Fibroblast of villous mesenchyme (primary cell): ENCODE results near the genes CEP57L1 and GPR6.

DNA sequence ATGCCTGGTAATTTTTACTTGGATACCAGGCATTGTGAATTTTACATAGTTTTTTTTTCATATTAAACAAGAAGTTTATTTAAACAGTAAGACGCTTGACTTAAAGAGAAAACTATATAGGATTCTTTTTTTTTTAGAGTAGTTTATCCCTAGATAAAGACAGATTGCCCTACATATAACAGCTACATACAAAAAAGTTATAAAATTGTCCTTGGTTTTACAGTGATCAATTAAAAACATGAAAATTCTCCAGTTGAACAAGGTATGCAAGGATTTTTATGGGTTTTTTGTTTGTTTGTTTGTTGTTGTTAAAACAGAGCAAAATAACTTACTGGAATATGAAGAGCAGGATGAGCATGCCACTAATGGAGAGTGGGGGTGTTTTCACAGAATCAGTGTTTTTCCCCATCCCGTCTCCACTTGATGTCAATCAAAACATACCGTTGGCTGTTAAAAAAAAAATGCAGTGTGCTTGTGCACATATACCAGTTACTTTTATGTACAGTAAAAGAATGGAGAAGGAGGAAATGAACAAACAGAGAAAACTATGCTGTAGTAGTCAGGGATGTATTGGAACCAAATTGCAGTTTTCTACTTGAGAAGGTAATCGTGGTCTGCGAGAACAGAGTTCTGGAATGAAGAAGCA lies 56.8 kb downstream of the FOXO3 start:
- CAGE, long polyA plus RNA, result no peak

- CAGE, long polyA plus RNA, result no peak
Observed at GRCh38 chr6:108655907-108656891, 95.5 kb downstream of the FOXO3 start.

DNA sequence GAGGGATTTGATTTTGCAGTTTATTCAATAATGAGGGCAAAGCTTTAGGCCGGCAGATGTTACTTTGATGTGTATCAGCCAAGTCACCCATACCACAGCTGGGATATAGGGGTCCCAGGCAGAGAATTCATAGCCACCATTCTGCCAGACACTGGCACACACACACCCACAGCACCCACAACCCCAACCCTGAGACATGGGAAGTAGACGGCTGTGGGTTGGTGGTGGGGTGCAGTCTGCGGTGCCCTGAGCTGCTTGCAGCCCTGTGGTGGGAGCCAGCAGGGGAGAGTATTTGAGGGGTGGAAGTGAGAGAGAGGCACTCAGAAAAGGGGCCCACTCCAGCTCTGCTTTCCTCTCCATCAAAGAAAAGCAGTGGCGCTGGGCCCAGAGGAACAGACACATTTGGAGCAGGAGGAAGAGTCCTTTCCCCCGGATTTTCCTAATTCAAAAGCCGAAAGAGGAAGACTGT lies 125.3 kb downstream of the FOXO3 start:
- CAGE, long polyA plus RNA, result no peak

DNA sequence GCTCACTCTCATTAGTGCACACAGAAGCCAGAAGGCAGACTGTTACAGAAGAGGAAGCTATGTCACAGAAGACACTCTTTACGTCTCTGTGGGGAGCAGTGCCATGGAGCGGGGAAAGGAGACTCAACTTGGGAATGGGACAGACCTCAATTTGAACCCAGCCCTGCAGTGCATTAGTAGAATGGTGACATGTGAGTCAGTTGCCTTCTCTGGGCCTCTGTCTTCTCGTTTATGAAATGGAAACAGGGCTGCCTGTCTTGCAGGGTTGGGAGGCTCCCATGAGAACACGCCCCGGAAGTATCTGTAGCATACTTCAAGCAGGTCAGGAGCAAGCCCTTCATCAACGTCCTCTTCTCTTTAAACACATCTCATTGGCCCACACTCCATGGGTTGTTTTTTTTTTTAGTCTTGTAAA lies 129.1 kb downstream of the FOXO3 start:
- CAGE, long polyA plus RNA, result no peak

- CAGE, long polyA plus RNA, result no peak
Observed at GRCh38 chr6:108839281-108839703, 8.9 kb upstream of the ARMC2 start.

GRCh38 chr6:108888659-108889251 lies 40.5 kb downstream of the ARMC2 start:
- CAGE, long polyA plus RNA, result no peak

DNA sequence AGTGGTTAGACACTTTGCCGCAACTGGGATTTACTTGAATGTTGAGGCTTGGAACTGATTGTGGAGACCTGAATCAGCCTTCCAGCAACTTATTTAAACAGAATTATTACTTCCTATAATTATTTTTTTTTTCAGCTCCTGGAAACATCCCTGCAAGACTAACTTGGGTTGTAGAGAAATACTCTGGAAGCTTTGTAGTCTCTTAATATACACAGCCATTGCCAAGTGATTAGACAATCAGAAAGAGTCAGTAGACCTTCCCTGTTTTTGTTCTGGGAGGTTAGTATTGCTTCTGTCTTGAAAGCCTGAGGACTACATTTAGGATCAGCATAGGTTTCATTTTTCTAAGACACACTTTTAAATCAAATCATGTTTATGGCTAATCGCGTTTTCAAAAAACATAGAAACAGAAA lies 94.3 kb downstream of the ARMC2 start:
- CAGE, long polyA plus RNA, result no peak

DNA sequence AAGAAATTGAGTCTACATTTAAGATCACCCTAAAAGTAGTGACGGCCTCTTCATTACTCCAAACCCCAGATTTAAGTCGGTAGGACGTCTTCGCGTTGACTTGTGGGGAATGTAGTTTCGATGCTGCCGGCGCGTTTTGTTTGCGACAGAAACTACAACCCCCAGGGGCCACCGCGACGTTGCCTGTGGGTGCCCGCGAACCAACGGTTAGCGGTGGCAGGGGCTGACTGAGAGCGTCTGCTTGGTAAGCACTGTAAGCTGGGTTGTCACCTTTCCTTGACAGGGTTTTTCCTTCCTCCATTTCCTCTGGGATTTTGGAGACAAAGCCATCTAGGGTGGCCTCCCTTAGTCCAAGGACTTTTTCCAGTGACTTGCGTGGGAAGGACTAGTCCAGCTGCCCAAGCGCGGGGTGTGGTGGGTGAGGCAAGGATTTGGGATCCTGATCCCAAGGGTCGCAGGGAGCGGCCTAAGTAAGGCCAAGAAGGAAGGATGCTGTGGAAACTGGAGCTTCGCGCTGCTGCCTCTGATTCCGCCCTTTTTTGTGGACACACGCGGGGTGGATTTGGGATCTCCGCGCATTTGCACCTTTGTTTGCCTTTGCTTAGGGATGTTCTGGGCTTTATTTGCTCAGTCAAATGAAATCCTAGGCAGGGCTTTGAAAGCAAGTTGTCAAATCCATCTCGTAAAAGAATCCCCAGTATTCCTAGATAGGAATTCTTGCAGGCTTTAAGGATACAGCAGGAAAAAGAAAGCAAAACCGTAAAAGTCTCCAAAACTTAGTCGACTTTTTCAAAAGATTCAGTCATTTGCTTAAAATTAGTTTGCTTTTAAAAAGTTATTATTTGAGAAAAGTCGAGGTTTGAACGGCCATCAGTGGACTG lies at the start of gene CEP57L1:
Gene CEP57L1, plus strand, starts transcription at position 176 of the 881 bp plus-strand sequence.
- CAGE, long polyA plus RNA, result no peak

GRCh38 chr6:109117244-109117989 lies 22.1 kb downstream of the CEP57L1 start:
- CAGE, long polyA plus RNA, result no peak

- CAGE, long polyA plus RNA, result no peak
Observed at GRCh38 chr6:109255837-109256569, 126.3 kb downstream of the CD164 start.

DNA sequence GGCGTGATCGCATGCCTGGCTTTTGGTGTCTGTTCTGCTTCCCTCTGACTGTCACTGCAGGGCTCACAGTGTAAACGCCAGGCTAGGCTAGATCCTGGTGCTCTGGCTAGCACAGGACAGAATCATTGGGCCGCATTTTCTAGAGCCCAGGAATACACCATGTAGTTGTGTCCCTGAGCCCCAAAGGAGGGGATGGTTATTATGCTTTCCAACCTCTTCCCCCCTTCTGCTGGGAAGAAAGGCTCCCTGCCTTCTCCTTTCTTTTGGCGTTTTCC lies 38.6 kb downstream of the CD164 start:
- CAGE, long polyA plus RNA, result no peak

GRCh38 chr6:109428919-109429398 lies 11.5 kb downstream of the PPIL6 start:
- CAGE, long polyA plus RNA, result no peak

- CAGE, long polyA plus RNA, result no peak
Observed at GRCh38 chr6:109456148-109456561, 583 bp upstream of the MICAL1 start.

DNA sequence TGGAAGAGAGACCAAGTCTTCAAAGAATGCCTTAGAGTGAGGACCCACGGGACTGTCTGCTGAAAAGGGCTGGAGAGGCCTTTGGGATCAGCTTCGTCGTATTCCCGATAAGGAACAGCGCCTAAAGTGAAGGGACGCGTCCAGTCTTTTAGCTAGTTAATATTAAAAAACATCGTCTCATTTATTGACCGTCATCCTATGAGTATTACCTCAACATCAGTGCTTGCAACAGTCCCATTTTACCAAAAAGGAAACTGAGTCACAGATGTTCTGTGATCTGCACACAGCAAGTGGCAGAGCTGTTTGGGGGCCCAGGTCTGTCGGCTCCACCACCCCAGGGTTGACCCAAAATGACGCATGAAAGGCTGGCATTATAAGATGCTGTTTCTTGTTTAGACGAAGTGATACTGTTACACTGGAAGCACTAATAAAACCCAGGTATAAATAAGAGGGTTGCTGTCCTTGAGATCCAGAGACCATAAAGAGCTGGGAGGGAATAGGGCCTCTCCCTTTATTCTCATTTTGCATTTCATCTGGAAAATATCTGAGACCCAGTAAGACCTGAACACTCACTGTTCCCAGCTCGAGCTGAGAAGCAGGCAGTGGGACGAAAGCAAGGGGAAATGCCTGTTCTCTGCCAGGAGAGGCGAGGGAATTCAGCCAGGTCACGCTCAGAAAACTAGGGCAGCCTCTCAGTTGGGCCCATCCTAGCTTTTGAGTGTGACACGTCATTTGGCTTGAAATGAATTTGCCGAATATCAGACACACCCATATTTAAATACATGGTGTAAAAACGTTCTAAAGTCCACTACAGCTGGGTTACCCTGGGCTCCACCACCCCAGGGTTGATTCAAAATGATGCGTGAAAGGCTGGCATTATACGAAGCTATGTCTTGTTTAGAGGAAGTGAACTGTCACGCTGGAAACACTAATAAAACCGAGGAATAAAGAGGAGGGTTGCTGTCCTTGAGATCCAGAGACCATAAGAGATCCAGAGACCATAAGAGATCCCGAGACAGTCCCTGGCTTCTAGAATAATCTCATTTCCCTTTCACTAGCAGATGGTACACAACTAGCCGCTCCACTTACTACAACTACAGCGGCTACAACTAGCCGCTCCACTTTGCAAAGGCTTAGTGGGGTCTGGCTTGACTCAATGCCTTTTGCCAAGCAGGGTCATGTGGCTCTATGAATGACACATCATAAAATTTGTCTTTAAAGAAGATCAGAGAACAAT lies 1.4 kb upstream of the MICAL1 start:
- CAGE, long polyA plus RNA, result no peak

DNA sequence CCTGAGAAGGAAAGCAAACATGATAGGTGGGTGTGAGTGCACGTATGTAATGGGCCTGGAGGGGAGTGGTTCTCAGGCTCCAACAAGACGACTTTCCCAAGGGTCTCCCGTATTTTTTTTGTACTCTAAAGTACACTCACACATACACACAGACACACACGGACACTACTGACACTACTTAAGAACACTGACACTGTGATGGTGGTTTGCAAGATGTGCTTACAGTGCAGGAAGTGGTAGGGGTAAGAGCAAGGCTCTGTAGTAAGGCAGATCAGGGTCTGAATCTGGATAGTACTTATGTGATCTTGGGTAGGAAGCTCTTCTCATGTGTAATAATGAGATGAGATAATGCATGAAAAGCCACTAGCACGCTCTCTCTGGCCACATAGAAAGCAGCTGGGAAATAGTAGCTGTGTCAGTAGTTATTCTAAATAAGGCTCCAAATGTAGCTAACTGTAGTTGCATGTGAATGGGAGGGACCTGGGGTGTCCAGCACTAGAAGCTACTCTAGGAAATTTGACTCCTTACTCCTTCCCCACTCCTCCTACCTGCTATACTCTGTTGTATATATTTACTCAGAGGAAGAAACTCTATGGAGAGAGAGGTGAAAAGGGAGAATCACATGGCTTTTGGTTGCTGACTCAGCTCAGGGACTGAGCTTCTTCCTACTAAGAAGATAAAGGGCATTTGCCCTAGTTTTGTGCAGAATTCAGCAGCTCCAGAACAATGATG lies 8.4 kb upstream of the ZBTB24 start:
- CAGE, long polyA plus RNA, result no peak

DNA sequence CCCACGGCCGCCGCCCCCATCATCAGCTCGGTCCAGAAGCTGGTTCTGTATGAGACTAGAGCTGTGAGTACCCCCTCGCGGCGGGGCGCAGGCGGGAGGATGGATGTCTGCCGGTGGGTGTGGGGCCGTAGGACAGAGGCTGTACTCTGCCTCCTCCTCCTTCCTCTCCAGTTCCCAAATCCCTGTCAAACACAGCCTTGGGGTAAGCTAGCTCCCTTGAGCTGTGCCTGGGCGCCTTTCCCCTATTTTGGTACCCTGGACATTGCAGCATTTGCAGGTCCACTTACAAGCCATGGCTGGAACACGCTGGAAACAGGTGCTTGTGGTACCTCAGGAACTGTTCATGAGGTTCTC lies 320 bp downstream of the FIG4 start:
- CAGE, long polyA plus RNA, result no peak

DNA sequence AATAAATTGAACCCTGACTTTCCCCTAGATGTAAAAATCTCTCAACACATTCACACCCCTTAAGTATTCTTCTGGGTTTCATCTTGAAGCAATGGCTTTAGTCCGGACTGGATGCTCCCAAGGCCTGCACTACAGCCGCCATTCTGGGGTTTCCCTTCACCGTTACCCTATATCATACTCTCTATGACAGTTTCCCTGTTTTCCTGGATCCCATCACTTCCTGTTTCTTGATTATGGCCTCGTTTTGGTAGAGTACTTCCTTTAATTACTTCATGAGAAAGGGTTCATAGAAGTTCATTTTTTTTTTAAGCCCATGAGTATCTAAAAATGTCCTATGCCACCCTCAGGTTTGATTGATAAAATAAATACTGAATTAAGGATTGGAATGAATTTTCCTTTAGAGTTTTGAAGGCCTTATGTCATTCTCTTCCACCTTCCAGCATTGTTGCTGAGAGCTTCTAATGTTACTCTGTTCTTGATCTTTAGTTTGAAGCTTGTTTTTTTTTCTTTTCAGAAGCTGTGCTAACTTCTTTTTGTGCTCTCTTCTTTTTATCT lies 11.8 kb downstream of the FIG4 start:
- CAGE, long polyA plus RNA, result no peak

- CAGE, long polyA plus RNA, result no peak
Observed at GRCh38 chr6:109977909-109978565, at the start of gene GPR6. TSS of gene GPR6 (plus strand) at chr6:109978311.

GRCh38 chr6:110178531-110179401 lies 704 bp downstream of the WASF1 start:
- CAGE, long polyA plus RNA, result no peak

GRCh38 chr6:110181516-110182122 lies 1.4 kb downstream of the CDC40 start:
- CAGE, long polyA plus RNA, result no peak